Kidney (tissue), 2 donors: ENCODE measurements around a stretch of chr12.

DNA sequence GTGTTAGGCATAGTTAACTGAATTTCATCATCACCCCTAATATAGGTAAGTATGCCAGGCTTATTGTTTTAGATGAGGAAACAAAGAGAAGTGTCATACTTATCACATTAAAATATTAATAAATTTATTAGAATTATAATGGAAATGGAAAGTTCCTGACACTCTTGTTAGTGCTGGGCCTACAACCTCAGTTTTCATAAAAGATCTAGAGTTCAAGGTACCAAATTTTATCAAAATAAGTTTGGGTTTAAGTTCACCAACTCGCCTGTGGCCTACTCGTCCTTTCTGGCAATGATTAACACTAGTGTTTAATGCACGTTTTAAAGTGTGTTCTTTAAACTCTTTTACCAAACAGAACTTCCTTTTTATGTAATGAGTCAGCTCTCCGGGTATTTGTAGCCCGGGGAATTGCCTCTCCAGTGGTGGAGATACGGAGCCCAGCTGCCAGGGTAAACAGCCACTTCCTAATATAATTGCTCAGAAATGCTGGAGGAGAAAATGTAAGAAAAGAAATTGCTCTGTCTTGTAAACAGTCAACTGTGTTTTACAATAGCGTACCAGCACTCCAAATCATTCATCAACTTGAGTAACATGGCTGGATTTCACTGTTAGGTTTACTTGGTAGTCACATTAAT is 101.0 kb upstream of the SLC38A2 start:
- PRO-cap, result bidirectional peak, plus-strand start at position 419 of the sequence, minus-strand start at position 293 of the sequence
- RRBS, result no CpG with 5 or more reads among the region's 7 CpGs

DNA sequence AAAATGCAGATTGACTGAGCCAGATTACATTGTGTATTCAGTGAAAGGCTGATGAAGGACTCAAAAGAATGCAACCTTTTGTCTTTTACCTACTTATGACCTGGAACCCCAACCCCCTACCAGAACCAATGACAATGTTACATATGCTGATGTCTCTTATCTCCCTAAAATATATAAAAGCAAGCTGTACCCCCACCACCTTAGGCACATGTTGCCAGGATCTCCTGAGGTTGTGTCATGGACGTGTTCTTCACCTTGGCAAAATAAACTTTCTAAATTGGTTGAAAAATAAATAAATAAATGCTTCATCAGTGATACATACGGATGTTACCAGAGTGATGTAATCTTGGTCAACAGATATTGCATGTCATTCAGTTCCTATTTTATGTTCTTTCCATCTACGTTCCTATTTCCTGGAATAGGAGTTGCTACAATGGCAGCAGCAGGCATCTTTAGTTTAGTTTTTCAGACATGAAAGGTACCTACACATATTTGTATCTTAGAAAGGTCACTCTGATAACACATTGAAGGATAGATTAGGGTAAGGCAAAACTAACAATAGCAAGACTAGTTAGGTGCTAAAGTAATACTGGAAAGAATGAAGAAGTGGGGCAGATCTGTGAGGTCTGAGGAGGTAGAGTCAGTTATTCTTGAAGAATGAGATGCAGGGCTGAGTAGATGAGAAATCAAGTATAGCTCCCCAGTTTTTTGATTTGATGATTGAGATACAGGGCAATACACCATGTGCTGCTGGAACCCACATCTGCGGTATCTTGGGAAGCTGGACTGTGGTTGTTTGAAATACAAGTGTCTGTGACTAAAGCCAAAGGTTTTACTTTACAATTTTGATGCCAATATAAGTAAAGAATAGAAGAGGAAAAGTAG is 189.7 kb upstream of the SLC38A2 start:
- PRO-cap, result no peak
- RRBS, result no CpG with 5 or more reads among the region's 4 CpGs

- PRO-cap, result no peak
- RRBS, result no CpG with 5 or more reads among the region's 3 CpGs
These were observed 160.9 kb downstream of the SLC38A4 start for GRCh38 chr12:46664767-46665329.

GRCh38 chr12:47207139-47207662 is 127.4 kb upstream of the AMIGO2 start:
- PRO-cap, result no peak
- RRBS, result no CpG with 5 or more reads among the region's 2 CpGs

DNA sequence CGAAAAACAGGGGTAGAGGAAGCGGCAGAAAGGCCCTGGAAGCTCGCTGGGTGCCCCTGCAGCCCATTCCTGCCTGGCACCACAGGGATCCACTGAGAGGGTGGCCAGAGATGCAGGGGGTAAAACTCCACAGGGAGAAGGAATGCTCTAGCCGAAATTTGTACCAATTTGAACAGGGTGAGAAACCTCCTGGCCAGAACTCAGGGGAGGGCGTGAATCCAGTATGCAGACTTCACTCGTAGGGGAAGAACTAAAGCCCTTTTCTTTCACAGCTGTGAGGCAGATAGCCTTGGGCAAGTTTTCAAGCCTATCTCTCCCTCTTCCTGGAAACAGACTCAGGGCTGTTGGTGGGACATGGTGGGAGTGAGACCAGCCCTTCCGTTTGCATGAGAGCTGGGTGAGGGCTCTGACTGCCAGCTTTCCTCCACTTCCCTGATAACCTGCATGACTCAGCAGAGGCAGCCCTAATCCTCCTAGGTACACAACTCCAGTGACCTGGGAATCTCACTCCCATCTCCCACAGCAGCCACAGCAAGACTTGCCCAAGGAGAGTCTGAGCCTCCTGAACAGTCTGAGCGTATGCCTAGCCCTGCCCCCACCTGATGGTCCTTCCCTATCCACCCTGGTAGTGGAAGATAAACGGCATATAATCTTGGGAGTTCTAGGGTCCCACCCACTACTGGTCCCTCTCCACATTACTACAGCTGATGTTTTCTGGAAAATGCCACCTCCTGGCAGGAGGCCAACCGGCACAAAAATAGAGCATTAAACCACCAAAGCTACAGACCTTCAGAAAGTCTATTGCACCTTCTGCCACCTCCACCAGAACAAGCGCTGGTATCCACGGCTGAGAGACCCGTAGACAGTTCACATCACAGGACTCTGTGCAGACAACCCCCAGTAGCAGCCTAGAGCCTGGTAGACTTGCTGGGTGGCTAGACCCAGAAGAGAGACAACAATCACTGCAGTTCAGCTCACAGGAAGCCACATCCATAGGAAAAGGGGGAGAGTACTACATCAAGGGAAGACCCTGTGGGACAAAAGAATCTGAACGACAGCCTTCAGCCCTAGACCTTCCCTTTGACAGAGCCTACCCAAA is 170.2 kb upstream of the AMIGO2 start:
- PRO-cap, result no peak
- RRBS, result no CpG with 5 or more reads among the region's 14 CpGs

DNA sequence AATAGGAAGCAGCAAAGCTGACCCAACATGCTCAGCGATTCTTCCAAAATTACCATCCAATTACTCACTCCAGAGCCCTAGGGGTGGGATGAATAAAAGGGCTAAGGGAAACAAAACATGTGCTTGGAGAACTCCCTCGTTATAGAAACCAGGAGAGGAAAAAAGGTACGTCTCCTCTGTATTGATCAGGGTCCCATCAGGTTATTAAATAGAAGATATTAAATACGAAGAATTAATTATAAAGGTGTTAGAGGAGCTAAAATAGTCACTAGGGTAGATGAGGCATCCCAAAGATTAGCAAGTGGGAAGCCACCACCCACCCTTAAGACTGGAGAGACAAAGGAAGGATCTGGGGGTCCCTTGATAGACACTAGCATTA is 188.0 kb upstream of the AMIGO2 start:
- PRO-cap, result no peak
- RRBS, result no CpG with 5 or more reads among the region's 4 CpGs

DNA sequence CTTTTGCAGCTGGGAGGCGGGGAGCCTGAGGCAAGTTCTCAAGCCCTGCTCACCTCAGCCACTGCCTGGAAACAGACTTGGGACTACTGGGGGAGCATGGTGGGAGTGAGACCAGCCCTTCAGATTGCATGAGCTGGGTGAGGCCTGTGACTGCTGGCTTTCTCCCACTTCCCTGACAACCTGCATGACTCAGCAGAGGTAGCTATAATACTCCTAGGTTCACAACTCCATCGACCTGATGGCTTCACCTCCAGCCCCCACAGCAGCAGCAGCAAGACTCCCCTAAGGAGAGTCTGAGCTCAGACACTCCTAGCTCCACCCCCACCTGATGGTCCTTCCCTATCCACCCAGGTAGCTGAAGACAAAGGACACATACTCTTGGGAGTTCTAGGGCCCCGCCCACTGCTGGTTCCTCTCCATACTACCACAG is 68.9 kb downstream of the RPAP3 start:
- PRO-cap, result no peak
- RRBS, result no CpG with 5 or more reads among the region's 3 CpGs

GRCh38 chr12:47758063-47758505 is 596 bp downstream of the RAPGEF3 start:
- PRO-cap, result bidirectional peak, plus-strand start at chr12:47758169, minus-strand start at chr12:47758145; bidirectional peak, plus-strand start at chr12:47758555, minus-strand start at chr12:47758448
- RRBS, result no CpG with 5 or more reads among the region's 8 CpGs

GRCh38 chr12:47784032-47784891 is 11.2 kb downstream of the SLC48A1 start:
- PRO-cap, result no peak
- RRBS, result no CpG with 5 or more reads among the region's 18 CpGs

DNA sequence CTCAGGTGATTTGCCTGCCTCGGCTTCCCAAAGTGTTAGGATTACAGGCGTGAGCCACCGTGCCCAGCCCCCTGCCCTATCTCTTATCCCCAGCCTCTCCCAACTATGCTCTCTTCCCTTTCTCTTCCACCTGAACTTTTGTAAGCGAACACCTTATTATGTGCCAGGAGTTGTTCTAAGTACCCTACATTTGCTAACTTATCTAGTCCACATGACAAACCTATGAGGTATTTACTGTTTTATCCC is 12.6 kb downstream of the HDAC7 start:
- PRO-cap, result no peak
- RRBS, result no CpG with 5 or more reads among the region's 4 CpGs

GRCh38 chr12:47852146-47852759 is 32.5 kb upstream of the HDAC7 start:
- PRO-cap, result no peak
- RRBS, result no CpG with 5 or more reads among the region's 10 CpGs

GRCh38 chr12:47912367-47912875 is 7.6 kb upstream of the VDR start:
- PRO-cap, result no peak
- RRBS, result no CpG with 5 or more reads among the region's 4 CpGs

GRCh38 chr12:48037802-48038302 is 33.6 kb upstream of the COL2A1 start:
- PRO-cap, result no peak
- RRBS, result no CpG with 5 or more reads among the region's 5 CpGs

DNA sequence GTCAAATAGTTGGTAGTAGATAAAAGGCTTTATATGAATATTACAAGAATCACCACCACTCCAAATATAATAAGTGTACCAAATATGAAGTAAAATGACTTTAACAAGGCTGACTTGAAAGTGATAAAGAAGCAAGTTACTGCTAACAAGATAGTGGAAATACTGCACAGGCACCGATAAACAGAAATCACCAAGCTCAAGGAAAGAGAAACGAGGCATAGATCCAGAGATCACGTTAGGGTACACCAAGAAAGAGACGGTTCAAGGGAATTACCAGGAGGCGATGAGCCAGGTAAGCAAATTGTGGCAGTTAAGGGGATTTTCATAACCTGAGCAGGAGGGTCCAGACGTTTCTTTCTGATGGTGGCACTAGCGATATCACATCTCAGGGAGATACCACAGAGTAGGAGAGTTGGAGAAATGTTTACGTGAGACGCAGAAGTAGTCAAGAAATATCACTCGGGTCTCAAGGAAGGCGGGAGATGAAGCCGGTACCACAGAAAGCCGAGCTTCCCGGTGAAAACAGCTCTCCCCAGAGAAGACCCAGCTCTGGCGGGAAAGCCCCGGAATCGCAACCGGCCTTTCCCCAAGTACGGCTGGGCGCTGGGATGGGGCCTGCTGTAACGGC is 637 bp downstream of the SENP1 start:
- PRO-cap, result unidirectional peak, plus-strand start at position 353 of the sequence
- RRBS, result 0% methylated on average over 5 of the region's 21 CpGs

GRCh38 chr12:48122300-48123149 is 3.4 kb downstream of the PFKM start:
- PRO-cap, result no peak
- RRBS, result no CpG with 5 or more reads among the region's 4 CpGs

DNA sequence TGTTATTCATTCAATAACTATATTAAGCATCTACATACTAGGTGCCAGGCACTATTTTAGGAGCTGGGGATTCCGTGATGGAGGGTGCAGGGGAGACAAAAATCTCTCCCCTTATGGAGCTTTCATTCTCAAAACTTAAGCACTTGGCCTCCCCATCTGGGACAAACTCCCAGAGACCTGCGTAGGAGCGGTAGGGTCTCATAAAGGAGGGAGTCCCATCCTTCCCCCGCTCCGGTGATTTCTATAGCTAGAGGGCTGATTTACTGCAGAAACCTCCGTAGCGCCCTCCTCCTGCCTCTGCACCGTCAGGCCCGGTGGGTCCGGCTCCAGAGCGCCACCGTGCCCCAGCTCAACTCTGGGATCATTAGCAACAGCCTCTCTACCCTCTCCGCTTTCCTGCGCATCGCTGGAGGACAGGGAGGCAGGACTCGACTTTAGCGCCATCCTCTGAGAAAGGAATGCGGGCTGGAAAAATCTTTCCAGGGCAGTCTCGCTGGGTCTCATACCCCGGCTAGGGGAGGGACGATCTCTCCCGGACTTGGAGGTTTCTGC is 527 bp upstream of the CCDC184 start:
- PRO-cap, result no peak
- RRBS, result 3% methylated on average over 4 of the region's 22 CpGs

- PRO-cap, result no peak
- RRBS, result no CpG with 5 or more reads among the region's 10 CpGs
These were observed 1.1 kb upstream of the ZNF641 start for GRCh38 chr12:48351797-48352214.

GRCh38 chr12:48414129-48414482 is 58.3 kb upstream of the ANP32D start:
- PRO-cap, result no peak
- RRBS, result no CpG with 5 or more reads among the region's 3 CpGs

- PRO-cap, result no peak
- RRBS, result no CpG with 5 or more reads among the region's 8 CpGs
These were observed 12.2 kb upstream of the KANSL2 start for GRCh38 chr12:48694146-48694756.

DNA sequence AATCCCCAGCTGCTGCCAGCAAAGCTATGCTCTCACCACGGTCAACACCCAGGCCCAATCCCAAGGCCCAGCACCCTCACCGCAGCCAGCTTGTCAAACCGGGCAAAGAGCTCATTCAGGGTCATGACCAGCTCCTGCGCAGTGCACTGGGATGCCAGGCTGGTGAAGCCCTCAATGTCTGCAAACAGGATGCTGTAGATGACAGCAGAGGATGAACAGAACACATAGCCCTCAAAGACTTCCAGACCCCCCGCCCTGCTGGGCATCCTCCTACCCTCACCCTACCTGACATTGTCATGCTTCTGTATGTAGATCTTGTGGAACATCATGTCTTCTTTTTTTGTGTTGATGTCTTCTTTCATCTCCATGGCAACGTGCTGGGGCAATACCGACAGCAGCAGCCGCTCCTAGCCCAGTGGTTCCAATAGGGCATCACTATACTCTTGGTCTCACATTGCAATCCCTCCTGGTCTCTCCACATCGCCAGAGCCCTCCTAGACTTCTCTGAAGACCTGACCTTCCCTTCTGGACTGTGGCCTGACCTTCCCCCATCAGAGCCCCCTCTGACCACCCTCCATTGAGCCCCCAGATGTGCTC is 11.5 kb downstream of the ADCY6 start:
- PRO-cap, result no peak
- RRBS, result no CpG with 5 or more reads among the region's 9 CpGs